Measurements from ENCODE around the gene DGKG.

DNA sequence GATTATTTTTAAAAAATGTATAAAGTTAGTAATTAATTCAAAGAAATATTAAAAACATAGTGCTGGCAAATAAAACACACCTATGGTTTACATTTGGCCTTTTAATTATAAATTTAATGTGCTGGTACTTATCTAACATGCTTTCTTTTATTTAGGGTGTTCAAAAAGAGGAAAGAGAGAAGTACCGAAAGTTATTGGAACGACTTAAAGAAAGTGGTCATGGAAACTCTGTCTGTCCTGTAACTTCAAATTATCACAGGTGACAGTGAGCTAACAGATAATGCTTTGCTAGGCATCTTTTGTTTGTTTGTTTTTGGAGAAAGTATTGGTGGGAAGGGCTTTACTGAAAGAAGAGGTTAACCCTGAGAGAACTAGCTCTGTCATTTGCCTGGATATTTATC is 23.0 kb downstream of the SENP2 start:
- PRO-cap: no peak

GRCh38 chr3:185645088-185645968 is 59.2 kb downstream of the SENP2 start:
- PRO-cap: no peak

DNA sequence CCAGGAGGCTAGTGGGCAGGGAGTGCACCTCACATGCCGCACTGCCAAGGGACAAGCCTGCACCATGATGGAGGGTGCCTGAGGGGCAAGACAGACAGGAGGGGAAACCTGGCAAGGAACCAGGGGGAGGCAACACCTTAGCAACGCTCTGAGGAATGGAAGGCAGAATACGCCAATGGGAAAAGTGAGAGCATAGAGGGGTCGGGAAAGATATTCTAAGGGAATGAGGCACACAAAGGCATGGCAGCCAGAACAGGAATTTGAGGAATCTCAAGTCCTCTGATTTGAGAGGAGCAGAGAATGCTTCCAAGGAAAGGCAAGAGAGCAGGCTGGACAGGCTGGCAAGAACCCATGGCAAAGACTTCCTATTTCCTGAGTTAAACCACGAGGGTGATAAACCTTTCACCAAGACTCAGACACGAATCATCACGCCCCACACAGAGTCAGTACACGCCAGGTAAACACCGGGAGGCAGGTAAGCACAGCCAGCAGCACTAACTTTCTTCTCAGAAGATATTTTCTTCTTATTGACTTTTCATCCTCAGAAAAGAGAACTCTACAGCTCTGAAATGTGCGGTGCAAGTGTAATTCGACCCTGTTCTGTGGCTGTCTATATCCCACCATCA is 109.8 kb downstream of the IGF2BP2 start:
- PRO-cap: no peak

- PRO-cap: no peak
Measured at GRCh38 chr3:185745369-185746047, 79.3 kb downstream of the IGF2BP2 start.

- PRO-cap: no peak
Measured at GRCh38 chr3:185786574-185787397, 38.1 kb downstream of the IGF2BP2 start.

DNA sequence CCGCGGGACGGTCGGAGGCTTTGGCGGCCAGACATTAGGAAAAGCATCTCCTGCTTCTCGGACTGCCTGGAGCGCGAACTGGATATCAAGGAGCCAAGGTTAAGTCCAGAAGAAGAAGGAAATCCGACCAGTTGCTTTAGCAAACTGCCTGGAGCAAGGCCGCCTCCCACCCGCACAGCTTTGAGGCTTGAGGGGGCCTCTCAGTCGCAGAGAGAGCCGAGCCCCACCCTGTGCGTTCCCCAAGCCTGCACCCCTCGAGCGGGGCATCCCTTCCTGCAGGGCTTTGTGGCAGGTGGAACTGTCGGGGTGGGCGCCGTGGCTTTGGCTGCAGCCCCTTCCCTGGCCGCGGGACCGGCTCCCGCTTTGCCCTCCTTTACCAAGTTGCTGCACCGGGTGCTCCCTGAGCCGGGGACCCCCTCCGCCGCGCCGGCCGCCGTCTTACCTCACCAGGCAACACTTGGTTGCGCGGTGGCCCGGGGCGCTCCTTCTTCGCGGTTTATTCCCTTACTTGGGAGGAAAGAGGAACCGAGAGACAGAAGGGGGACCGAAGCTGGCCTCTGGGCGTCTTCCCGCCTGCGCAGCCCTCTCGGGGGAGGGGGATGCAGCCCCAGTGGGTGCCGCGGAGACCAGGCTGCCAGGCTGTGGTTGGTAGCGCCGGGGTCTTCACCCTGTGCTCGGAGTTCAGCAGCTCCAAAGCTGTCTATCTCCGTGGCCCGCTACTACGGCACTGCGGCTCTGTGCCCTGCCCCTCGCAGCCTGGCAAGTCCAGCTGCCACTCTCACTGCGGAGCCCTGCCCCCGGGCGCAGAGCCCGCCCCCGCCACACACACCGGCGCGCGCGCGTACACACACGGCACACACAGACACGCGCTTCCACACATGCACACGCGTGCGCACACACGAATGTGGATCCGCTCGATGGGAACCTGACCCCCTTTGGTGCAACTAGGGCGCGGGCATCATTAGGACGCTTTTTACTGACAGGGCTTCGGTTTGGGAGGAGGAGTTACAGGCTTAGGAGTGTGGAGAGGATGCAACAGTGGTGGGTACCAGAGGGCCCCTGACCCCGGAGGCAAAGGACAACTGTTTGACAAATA is at the start of gene DGKG:
Gene DGKG, minus strand, starts transcription at position 731 of the 1,096 bp plus-strand sequence.
- PRO-cap: unidirectional peak, minus-strand start at position 731 of the sequence

DNA sequence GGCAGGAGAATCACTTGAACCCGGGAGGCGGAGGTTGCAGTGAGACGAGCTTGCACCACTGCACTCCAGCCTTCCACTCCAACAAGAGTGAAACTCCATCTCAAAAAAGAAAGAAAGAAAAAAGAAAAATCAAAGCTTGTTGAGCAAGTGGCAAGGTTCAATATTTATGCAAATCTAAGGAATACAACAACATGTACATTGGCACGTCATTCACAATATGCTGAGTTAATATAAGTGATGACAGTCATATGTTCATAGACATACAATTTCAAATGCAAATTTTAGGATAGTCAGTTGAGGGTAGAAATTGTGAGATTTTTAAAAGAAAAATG is 12.5 kb upstream of the AHSG start:
- PRO-cap: no peak

DNA sequence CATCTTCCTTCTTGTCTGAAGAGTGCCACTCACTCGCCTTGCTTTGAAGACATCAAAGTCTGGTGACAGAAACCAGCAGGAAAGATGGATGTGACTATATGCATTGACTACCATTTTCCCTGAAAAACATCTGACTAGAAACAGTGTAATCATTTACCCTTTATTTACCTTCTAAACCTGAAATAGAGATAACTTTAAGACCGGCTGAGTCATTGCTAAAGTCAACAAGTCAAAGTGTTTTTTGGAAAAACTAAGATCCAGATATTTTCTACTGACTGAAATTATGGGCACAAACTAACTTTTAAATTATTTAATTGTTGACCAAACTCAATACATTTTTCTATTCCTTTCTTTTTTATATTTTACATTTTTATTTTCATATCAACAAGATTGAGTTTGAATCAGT is 6.6 kb upstream of the AHSG start:
- PRO-cap: no peak

GRCh38 chr3:186619870-186620490 is 7.1 kb downstream of the AHSG start:
- PRO-cap: no peak

- PRO-cap: no peak
Measured at GRCh38 chr3:186635536-186636017, 4.6 kb upstream of the FETUB start.

DNA sequence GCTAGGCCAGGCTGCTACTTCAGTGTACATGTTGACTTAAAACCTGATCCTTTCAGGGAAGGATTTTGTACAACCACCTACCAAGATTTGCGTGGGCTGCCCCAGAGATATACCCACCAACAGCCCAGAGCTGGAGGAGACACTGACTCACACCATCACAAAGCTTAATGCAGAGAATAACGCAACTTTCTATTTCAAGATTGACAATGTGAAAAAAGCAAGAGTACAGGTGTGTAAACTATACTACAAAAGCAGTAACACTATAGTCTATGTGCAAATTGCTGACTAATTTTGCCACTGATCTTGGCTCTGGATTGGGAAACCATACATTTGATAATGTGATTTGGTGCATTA is 15.3 kb downstream of the KNG1 start:
- PRO-cap: no peak

DNA sequence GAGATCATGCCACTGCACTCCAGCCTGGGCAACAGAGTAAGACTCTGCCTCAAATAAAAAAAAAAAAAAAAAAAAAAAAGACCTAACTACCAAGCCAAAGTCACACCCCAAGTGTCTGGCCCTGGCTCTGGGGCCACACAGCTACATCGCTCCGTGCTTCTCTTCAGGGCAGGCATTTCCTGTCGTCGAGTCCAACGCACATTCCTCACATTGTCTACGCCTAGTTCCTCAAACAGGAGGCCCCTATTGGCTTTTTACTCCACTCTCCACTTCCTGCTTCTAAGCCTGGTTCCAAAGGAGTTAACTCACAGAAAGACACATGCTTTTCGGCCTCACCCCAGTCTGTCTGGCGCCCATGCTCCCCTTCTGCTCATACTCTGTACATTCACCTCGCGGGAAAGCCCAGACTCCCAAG is 28.8 kb downstream of the KNG1 start:
- PRO-cap: bidirectional peak, plus-strand start at position 297 of the sequence, minus-strand start at position 165 of the sequence

DNA sequence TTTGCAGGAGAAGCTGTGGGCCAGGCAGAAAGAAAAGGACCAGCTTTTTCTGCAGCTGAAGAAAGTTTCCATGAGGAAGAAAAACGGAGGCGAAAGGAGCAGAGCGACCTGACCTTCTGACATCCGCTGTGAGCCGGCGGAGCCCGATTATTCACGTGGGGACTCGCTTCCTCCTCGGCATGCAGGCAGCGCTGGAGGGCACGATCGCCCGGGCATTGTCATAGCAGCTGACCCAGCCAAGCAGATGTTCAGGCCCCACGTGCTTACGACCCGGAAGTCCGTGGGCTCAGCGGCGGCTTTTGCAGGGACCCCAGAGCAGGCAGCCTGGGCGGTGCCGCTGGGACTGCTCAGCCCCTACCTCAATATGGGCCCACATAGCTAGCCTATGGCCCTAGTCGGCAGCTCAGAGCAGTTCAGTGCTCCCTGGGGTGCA is 10.6 kb upstream of the EIF4A2 start:
- PRO-cap: no peak

DNA sequence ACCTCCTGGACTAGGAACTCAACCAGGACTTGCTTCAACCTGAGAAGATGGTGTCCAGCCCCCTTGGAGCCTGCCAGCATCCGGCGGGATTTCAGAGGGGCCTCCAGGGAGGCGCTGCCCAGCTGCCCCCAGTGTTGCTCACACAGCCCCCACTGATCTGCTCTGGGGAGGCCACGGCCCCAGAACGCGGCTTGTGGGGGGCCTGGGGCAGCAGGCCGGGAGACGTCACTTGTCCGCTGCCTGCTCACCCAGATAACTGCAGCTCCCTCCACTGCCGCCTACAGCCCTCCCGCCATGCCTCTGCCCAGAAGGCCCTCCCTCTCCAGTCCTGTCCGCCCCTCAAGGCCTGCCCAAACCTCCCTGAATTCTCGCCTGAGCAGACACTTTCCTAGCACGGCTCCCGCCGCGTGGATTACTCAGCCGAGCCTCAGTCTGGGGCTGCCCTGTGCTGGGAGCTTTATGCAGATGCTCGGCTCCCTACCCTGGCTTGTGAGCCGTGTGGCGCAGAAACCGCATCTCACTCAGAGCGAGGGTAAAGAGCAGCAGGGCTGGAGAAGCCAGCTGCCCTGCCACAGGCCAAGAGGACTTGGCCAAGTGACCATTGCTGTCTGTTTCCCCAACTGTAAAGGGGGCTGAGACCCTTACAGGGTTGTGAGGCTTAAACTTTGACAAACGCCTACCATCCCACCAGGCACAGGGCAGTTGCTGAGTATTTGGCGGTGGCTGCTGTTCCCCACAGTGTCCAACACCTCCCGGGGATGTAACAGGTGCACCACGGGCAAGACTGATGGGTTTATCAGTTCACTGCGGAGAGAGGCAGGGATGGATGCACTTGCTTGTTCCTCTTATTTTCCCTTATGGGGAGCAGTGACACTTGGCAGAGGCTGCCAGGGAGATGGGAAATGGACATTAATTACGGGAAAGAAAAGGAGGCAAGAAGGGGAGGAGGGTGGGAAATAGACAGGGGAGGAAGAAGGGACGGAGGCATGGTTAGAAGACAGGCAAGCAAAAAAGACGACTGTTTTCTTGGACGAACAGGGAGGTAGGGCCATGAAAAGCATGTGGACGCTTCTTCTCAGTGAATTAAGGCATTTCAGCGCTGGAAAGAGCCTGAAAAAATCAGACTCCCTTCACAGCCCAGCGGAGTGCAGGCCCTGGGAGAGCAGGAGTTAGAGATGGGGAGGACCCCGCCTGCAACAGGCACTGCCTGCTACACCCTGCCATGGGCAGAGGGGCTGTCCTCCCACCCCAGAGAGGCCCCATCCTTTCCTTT is 16.8 kb upstream of the ADIPOQ start:
- PRO-cap: no peak

- PRO-cap: no peak
Measured at GRCh38 chr3:187017320-187018335, 87.3 kb downstream of the ST6GAL1 start.

DNA sequence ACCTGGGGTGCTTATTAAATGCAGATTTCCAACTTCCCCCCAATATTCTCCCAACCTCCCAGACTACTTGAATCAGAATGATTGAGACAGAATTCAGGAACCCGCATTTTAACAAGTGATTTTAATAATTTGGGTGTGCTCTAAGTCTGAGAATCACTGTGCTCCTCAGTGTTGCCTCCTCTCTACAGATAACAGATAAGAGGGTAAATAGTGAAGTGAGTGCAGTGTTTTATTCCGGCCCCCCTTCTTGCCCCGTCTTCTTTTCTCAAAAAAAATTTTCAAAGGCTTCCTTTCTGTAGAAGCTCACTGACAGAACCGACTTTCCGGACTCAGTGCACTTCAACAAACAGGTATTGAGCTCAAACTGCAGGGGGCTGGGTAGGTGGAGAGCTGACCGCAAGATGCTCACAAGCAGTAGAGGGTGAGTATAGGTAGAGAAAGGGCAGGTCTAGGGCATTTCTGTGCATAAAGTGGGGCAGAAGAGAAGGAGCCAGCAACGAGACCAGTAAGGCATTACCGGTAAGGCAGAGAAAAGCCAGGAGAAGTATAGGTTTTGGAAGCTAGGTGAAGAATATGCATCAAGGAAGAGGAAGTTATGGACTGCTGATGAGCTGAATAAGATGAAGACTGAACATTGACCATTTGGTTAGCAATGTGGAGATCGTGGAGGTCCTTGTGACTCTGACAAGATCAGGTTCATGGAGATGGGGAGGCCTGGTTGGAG is 97.2 kb downstream of the ST6GAL1 start:
- PRO-cap: no peak

DNA sequence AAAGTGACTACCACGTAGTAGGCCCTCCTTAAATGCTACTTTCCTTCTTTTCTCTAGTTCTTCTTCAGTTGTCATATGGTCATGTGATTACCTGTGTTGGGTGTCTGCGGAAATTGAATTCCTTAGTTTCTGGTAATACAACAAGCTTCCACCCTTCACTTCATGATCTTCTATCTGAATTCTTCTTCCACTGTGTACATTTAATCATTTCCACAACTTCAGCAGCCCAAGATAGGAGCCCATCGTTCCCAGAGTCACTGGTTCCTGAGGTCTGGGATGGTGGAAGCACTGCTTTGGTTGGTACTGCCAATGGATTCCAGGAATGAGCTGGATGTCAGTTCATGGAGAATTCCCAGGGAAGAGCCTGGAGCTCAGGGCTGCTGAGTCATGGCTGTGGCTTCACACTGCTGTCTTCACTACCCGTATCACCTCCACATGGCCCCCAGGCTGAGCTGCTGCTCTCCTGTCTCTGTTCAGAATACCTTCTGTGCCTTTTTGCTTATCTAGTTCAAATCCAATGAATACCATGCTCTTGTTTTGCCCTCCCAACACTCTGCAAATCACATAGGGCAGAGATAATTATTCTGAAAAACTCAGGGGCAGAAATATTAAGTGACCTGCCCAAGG is 98.6 kb downstream of the RPL39L start:
- PRO-cap: no peak

DNA sequence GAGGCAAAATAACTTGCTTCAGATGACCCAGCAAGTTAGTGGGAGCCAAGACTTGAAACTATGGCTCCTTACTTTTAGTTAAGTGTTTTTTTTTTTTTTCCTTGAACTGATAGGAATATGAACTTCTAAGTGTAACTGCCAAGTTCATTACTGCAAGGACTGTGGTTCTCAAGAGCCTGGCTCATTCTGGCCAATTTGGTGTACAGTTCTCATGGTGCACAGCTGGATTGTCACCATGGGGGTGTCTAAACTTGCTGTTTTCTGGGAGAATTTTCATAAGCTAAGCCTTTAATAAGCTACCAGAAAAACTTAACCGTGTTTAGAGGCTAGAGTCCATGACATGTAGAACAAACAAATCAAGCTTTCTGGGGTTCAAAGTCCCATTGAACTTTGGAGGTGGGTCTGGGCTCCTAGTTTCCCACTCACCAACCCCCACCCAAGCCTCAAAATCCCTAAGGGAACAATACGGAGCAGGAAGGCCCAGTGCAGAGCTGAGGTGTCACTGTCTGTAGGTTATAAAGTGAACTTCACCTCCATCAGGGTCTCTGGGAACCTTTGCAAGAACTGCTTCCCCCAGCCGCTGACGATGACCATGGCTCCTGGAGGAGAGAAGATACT is 25.4 kb downstream of the RTP1 start:
- PRO-cap: no peak

- PRO-cap: no peak
Measured at GRCh38 chr3:187265488-187265874, 26.1 kb downstream of the MASP1 start.

DNA sequence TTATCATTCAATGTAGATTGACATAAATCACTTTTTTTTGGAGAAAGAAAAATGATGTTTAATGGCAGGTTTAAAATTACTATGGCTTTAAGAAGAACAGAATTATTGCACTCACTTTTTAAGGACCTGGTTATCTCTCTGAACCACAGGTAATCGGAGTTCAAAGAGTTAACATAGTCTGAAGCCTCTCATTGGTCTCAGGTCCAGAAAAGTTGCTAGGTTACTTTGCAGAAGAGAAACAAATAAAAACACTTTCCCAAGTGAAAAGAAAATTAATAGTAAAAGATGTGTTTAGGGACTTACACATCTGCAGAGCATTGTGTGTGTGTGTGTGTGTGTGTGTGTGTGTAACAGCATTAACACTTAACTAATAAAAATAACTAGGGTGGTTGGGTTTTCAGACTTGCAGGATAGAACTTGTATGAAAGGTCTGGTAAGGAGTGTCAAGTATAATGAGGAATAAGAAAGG is 1.1 kb downstream of the MASP1 start:
- PRO-cap: no peak

Measured in A673 (cell line).